ENCODE measurements around the genes ANOS1 and FAM9B.

GRCh38 chrX:7831350-7831573, 11.7 kb upstream of the VCX start:
- PRO-cap = no peak

GRCh38 chrX:8731588-8732718, at the start of gene ANOS1:
TSS of gene ANOS1 (minus strand) at chrX:8732137.
- PRO-cap = no peak

DNA sequence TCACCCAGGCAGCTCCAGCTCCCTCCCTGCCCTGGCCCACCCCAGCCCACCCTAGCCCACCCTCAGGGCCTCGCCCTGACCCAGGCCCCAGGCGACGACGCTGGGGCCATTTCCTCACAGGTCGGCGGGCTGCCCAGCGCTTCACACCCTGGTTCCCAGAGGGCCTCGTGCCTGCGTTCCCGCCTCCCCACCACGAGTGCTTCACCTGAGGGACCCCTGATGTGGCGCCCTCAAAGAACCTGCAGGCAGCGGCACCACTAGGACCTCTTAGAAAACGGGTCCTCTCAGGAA, 335 bp downstream of the FAM9B start:
- PRO-cap = no peak

- PRO-cap = no peak
These were observed at the start of gene FAM9B for GRCh38 chrX:9033974-9034291. TSS of gene FAM9B (minus strand) at chrX:9034127.

DNA sequence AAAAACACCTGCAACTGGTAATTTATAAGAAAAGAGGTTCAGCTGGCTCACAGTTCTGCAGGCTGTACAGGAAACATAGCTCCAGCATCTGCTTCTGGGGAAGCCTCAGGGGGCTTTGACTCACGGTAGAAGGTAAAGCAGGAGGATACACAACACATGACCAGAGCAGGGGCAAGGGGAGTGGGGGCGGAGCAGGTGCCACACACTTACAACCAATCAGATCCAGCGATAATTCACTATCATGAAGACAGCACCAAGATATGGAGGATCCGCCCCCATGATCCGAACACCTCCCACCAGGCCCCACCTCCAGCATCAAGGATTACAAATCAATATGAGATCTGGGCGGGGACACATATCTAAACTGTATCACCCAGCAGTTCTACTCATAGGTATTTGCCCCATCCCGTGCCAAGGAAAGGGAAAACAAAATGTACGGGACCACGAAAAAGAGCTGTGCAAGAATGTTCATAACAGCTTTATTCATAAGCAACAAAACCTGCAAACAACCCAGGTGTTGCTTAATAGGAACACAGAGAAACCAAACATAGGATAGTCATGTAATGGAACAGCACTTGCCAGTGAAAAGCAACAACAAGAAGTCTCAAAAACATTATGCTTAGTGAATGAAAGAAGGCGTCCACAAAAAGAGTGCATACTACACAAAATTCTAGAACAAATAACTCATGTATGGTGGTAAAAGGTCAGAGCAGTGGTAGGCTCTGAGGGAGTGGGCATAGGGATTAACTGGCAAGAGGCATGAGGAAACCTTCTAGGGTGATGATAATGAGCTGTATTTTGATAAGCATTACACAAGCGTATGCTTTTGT, 130.8 kb upstream of the FAM9B start:
- PRO-cap = no peak

DNA sequence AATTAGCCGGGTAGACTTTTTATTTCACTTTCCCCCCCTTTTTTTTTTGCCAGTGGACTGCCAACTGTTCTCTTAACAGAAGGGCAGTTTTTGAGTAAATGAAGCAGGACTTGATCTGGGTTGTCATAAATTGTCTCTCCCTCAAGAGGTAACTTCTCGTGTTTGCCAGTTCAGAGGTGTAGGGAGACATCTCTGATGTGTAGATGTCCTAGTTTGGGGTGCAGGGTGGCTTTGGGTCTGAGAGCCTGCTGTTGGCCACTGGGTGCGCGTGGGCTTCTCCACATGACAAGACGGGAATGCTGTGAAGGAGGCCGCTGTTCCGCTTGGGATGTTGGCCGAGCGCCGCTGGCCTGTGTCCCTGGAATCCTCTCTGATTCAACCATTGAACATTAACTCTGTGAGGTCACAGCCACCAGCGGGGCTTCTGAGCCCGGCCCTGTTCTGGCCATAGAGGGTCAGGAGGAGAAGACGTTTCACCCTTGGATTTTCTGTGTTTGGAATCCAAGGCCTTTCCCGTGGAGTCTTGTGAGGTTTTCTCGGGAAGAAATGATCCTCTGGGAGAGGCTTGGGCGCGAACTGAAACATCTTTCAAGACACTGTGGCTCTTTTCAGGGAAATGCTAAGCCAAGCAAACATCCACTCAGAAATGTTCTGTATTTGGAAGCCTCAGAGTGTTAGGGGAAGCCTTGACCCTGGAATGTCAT, 139.7 kb downstream of the TBL1X start:
- PRO-cap = no peak

DNA sequence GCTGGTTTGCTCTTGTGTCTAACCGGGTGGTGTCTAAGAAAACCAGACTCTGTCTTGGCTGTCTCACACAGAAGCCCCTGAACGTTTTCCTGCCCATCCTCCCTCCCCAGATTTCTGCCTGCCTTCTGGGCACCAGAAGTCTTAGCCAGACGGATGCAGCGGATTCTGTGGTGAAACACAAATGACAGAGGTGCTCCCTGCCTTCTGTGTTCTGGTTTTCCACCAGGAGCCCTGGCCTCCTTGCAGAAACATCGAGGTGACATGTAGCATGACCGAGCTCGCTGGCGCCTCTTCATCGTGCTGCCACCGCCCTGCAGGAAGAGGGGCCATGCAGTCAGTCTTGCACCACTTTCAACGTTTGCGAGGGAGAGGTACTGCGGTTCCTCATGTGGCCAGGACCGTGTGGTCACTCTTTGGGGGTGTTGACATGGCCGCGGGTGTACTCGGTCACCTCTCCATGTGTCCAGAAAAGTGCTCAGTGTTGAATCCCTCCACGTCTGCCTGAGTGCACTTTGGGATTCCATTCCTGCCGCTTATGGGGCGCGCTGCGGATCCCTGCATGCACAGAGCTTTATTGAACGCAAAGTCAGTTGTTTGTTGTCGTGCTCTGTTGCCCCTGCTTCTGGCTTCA, 112.2 kb downstream of the GPR143 start:
- PRO-cap = no peak

DNA sequence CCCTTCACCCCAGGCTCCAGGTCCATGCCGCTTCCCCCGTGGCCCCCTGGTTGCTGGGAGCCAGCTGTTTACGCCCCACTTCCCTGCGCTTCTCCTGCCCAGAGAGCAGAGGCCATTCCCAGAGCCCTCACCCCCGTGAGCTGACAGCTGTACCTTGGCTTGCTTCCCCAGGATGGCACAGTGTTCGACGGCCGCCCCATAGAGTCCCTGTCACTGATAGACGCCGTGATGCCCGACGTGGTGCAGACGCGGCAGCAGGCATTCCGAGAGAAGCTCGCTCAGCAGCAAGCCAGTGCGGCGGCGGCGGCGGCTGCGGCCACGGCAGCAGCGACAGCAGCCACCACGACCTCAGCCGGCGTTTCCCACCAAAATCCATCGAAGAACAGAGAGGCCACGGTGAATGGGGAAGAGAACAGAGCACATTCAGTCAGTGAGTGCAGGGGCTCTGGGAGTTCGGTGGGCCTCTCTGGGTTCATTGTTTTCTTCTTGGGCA, 77.8 kb downstream of the GPR143 start:
- PRO-cap = no peak

GRCh38 chrX:9745429-9745804, 20.2 kb downstream of the GPR143 start:
- PRO-cap = no peak

GRCh38 chrX:9895243-9895607, 71.9 kb upstream of the CLDN34 start:
- PRO-cap = no peak

GRCh38 chrX:10098804-10099133, 58.0 kb upstream of the CLCN4 start:
- PRO-cap = no peak

- PRO-cap = no peak
These were observed 57.4 kb upstream of the CLCN4 start for GRCh38 chrX:10099367-10099711.

DNA sequence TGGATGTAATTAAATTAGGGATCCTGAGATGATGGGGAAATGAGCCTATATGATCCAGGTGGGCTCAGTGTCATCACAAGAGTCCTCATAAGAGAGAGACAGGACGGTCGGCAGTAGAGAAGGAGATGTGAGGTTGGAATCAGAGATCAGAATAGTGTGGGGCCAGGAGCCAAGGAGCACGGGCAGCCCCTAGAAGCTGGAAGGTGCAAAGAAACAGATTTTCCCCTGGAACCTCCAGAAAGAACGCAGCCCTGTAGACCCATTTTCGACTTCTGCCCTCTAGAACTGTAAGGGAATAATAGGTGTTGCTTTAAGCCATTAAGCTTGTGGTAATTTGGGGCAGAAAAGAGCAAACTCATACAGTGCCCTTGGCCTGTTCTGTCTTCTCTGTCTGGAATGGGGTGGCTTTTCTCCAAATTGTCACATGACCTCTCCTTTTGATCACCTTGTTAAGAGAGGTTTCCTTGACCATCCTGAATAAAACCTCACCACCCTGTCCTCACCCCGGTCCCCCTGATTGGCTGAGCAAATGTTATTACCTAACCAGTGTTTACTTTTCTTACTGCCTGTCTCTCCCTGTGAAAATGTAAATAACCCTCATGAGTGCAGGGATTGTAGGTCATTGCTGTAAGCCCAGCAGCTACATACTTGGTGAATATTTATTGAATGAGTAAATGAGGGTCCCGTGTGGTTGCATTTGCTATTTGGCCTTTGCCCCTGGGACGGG, 55.8 kb upstream of the CLCN4 start:
- PRO-cap = no peak

DNA sequence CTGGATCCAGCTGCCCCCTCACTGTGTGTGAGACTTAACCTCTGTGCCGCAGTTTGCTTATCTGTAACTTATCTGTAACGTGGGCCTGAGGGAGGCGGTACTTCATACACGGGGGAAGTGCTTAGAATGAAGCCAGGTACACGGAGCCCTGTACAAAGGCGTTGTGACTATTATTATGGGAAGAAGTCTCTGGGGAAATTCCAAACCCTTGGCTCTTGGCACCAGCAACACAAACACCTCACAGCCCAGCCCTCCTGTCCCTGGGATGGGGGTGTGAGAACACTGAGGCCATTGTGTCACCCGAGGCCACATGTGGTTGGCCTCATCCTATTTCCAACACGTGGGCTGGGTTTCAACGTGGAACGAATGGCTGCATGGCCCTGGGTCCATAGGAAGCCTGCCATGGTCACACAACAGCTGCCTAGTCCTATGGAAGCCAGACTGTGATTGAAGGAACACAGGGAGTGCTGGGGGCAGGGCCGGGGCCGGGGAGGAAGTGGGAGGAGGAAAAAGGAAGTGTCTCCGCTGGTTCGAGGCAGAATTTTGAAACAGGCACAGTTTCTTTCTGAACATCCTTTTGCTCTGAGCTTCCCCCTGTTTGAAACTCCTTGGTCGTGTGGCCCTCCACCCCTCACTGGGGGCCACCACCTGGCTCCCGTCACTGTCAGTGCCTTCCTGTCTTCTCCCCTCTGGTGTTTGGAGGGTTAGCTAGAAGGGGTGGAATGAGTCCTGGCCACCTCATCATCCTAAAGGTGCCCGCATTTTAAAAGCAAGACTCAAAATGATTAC, 10.0 kb downstream of the CLCN4 start:
- PRO-cap = unidirectional peak, minus-strand start at position 449 of the sequence

GRCh38 chrX:10579411-10579608, 41.1 kb downstream of the MID1 start:
- PRO-cap = no peak

GRCh38 chrX:10615982-10616346, 4.4 kb downstream of the MID1 start:
- PRO-cap = no peak

DNA sequence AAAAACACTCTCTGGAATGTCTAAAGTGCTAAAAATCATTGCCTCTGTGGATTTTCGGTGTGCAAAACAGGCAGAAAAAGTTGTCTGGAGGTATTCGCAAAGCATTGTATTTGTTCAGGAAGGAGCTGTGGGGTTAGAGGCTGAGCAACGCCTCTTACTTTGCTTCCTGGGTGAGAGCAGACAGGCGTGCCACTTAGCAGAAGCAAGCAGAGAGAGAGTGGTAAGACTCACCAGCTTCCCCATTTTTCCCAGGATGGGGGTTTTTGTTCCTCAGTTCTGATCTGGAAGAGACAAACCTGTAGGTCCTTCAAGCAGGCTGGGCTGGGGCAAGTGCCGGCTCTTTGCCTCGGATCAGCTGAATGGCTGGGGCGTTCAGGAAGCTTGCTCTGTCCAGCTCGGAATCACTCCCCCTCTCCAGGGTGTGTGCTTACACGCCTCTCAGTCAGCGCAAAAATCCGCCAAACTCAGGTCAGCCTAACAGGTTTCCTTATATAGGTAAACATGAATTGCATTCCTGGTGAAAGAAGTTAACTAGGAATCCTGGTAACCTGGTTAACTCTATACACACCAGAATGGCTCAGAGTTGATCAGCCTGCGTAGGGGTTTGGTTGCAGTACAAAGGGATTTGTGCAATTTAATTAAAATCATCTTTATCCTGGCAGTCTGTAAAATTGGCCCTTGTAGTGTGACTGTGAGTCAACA, 213.1 kb upstream of the MID1 start:
- PRO-cap = no peak

GRCh38 chrX:11316051-11316718, 23.0 kb downstream of the AMELX start:
- PRO-cap = no peak

DNA sequence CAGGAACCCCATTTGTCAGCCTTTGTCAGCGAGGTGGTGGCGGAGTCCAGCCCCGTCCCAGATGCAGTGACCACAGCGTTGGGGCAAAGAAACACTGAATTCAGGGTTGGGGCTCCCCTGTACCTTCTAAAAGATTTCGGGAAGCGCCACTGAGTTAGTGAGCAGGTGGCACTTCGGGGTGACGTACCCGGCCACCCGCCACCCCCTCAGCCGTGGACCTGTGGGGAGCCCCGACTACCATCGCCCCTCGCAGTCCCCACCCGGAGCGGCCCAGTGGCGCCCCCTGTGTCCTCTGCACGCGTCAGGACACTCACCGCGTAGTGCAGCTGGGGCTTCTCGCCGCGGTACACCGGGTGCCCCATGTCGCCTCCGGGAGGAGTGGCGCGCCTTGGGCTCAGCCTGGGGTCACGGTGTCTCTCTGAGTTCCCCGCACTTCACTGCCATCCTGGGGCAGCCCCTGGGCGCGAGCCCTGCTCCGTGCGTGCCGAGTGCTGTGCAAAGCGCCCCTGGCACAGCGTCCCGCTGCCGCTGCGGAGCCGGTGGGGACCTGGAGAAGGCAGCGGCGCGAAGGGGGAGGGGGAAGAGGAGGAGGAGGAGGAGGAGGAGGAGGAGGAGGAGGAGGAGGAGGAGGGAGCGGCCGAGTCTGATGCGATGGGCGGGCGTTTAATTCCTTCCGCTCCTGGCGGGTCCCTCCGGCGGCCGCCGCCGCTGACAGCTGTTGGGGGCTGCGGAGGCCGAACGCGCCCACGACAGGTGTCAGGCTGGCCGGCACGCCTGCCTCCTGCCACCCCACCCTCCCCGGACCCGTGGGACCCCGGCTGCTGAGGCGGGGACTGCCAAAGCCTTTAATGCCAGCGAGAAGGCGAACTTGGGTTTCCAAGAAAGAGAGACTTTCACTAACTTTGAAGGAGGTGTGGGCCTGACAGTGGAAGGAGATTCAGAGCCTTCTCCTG, 134.3 kb downstream of the AMELX start:
- PRO-cap = bidirectional peak, plus-strand start at position 718 of the sequence, minus-strand start at position 566 of the sequence

DNA sequence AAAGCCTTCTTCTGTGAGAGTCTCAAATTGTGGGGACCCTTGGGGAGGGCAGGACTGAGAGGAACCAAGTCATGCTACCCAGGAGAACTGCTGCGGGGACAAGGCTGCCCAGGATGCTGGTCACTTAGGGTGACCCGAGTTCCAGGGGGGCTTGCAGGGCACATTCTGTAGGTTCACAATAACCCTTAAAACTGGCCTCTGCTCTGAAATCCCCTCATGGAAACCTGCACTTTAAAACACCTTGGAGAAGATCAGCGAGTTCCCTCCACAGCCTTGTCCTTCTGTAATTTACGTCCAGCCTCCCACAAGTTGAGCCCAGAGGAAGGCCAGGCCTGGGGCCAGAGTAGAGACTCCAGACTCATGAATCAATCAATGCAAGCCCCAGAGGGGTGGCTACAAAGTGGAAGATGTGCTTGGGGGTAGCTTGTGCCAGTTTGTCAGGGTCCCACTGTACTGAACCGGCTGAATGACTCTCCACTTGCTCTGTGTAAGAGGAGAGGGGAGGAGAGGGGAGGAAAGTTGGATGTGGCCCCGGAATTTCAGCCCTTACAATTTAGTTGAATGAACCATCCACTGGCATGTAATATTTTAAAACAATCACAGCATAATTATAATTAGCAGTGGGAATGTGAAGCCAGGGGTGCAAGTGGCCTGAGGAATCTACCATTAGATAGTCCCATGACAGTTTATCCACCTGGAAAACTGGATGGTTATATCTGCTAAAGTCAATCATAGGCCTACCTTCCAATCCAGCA, 135.2 kb downstream of the AMELX start:
- PRO-cap = no peak

All from bronchial lymph node (tissue), 1 donor.